Measurements from ENCODE around the genes DAZAP1 and ADAMTSL5.

DNA sequence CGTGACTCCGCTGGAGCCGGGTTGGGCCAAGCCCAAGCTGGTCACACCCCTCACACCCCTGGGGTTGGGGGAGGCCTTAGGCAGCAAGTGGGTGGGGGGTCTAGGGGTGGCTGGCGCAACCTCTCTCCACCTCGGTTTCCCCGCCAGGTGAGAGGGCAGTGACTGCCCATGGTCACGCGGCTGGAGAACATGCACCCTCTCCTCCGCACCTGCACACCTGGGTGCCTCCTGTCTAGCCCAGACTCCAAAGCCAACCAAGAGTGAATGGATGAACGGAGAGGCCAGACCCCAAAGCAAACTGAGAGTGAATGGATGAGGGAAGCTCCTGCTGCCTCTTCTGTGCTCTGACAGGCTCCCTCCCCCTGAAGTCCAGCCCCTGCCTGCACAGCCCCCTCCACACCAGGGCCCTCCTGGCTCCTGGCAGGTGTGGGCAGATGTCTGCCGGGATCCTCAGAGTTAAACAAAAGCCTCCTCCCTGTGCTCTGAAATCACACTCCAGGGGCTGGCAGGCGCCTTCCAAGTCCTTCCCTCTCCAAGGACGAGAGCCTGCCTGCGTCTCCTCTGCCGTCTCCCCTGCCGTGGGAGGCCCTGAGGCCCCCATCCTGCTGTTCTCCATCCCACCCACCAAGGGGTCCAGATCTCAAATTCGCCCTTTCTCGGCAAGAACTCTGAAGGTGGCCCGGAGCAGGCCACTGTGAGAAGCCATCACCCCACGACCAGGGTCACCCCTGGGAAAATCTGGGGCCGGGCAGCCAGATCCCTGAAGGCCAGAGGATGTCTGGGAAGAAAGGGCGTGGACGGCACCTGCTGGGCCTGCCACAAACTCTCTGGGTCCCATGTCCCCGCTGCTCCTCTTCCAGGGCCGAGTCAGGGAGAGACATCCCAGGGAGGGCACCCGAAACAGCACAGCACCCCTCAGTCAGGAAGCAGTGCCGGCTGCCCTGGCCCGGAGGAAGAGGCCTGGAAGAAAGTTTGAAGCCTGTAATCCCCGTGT lies 2.1 kb downstream of the SBNO2 start:
- PRO-cap = no peak
- RAMPAGE, long total RNA = no peak

- PRO-cap = no peak
- RAMPAGE, long total RNA = no peak
Observed at GRCh38 chr19:1172668-1173427, 1.2 kb downstream of the SBNO2 start.

DNA sequence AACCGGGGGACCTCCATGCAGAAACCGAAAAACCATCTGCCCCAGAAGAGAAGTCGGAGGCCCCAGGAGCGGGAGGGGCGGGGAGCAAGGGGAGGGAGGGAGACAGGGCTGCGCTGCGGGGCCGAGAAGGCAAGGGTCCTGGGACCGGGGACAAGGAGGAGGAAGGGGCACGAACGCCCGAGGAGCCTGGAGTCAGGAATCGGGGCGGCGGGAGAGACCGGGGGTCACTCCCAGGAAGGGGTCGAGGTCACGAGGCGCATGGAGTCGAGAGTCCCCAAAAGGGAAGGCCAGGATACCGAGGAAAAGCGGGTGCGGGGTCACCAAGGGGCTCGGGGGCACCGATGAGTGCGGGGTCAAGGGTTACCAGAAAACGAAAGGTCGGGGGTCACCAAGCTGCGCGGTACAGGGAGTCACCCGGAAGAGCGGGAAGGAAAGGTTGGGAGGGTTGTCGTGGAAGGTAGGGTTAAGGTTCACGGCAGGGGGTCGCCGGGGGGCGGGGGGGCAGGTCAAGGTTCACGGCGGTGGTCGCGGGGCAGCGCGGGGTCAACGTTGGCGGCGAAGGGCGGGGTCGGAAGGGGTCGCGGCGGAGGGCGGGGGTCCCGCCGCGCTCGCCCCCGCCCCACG lies 528 bp downstream of the SBNO2 start:
- PRO-cap = no peak
- RAMPAGE, long total RNA = no peak

GRCh38 chr19:1232346-1233214 lies 5.2 kb downstream of the CBARP start:
- PRO-cap = no peak
- RAMPAGE, long total RNA = no peak

DNA sequence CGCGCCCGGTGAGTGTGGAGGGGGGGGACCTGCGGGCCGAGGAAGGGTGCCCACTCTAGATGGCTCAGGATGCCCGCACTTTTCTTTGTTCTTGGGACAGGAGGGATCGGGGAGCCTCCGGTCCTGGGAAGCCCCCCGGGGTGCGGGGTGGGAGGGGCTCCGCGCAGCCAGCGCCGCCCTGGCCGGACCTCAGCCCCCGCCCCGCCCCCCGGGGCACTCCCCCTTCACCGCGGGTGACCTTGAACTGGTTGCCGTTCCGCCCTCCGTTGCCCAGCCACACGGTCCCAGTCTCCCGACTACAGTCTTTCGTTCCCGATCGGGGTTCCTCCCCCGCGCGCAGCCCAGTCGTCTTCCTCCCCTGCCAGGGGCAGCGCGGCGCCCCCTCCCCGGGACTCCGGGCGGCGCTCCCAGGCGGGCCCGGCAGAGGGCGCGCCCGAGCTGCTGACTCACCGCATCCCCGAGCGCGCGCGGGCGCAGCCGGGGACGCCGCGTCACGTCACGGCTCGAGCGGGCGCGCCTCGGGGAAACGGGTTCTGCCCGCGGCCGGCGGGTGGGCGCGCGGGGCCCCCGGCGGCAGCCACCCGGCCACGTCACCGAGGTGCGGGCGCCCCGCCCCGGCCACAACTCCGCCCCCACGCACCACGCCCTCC lies 395 bp downstream of the MIDN start:
- PRO-cap = no peak
- RAMPAGE, long total RNA = no peak

- PRO-cap = no peak
- RAMPAGE, long total RNA = no peak
Observed at GRCh38 chr19:1260137-1260665, 8.9 kb upstream of the CIRBP start.

DNA sequence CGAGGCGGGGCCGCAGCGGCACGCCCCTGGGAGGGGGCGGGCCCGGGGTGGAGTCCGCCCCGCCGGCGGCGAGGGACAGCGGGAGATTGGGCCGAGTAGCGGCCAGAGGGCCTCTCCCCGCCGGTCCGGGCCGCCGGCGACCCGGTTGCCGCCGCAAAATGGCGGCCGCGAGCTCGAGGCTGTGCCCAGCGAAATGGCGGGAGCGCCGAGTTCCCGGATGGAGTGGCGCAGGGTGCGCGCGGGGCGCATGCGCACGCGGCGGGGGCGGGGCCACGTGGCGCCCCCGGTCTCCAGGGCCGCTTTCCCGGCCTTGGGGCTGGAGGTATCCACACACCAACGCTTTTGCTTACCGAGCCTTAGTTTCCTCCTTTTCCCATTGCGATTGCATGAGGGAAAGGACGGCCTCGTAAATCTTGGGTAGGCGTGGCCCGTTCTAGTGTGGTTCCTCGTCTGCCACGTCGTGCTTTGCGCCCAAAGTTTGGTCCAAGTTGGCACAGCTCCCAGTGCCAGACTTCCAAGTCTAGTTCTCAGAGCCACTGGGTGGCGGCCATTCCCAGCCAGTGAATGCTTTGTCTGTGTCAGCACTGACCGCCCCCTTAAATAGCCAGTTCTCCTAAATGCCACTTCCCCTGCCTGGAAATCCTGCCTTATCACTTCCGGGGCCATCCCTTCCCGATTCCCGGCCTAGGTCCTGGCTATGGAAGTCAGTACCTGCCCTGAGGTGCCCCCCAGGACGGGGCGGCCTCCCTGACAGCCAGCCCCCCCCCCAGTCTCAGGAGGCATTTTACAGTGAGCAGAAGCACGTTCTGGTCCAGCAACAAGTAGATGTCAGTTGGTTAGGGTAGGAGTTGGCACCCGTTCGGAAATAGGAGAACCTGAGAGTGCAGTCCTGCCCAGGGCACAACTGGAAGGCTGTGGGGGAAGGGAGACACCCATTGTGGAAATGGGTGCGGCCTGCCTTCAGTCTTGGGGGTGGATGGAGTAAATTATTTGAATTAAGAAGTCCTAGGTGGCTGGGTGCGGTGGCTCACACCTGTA lies 662 bp downstream of the CIRBP start:
- PRO-cap = bidirectional peak, plus-strand start at position 218 of the sequence, minus-strand start at position 195 of the sequence
- RAMPAGE, long total RNA = no peak

DNA sequence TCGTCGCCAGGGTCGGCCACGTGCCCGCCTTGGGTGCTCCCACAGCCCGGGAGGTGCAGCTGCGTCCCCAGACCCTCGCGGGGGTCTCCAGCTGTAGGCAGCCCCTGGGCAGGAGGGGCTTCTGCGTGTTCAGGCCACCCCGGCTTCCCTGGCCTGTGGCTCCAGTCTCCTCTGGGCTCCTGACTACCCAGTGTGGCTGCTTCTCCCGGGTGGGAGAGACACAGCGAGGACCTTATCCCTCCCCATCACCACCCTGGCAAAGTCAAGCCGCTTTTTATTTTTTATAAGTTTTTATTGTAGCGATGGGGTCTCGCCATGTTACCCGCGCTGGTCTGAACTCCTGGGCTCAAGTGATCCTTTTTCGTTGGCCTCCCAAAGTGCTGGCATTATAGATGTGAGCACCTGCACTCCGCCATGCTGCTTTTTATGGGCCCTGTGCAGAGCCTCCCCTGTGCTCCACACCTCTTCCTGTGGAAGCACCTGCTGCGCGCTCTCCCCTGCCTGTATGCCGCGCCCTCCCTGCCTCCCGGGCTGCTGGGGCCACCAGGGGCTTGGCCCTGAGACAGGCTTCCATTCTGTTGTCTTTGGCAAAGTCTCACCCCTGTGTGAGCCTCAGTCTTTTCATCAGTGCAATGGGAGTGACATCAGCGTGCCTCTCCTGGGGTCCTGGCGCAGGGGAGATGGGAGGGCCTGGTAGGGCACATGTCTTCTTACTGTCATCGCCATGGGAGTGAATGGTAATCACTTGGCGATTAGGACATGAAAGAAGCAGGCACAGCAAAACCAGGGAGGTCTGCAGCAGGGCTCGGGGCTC lies 1.2 kb downstream of the FAM174C start:
- PRO-cap = no peak
- RAMPAGE, long total RNA = no peak

DNA sequence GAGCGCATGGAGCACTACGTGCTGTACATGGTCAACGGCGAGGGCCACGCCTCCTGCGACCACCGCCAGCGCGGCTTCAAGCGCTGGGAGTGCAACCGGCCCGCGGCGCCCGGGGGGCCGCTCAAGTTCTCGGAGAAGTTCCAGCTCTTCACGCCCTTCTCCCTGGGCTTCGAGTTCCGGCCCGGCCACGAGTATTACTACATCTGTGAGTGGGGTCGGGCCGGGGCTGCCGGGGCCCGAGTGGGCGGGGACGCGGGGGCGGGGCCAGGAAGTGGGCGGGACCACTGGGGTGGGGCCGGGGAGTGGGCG lies 9.9 kb downstream of the EFNA2 start:
- PRO-cap = no peak
- RAMPAGE, long total RNA = no peak

GRCh38 chr19:1373306-1373903 lies 10.3 kb upstream of the NDUFS7 start:
- PRO-cap = no peak
- RAMPAGE, long total RNA = no peak

GRCh38 chr19:1407367-1408469 lies at the start of gene DAZAP1:
Gene DAZAP1 (plus strand): TSS chr19:1407586.
- PRO-cap = unidirectional peak, plus-strand start at chr19:1407669; unidirectional peak, plus-strand start at chr19:1407774
- RAMPAGE, long total RNA = no peak

- PRO-cap = bidirectional peak, plus-strand start at chr19:1408807, minus-strand start at chr19:1408848
- RAMPAGE, long total RNA = no peak
Observed at GRCh38 chr19:1408470-1409466, 1.4 kb downstream of the DAZAP1 start.

GRCh38 chr19:1417778-1418898 lies 10.8 kb downstream of the DAZAP1 start:
- PRO-cap = no peak
- RAMPAGE, long total RNA = no peak

DNA sequence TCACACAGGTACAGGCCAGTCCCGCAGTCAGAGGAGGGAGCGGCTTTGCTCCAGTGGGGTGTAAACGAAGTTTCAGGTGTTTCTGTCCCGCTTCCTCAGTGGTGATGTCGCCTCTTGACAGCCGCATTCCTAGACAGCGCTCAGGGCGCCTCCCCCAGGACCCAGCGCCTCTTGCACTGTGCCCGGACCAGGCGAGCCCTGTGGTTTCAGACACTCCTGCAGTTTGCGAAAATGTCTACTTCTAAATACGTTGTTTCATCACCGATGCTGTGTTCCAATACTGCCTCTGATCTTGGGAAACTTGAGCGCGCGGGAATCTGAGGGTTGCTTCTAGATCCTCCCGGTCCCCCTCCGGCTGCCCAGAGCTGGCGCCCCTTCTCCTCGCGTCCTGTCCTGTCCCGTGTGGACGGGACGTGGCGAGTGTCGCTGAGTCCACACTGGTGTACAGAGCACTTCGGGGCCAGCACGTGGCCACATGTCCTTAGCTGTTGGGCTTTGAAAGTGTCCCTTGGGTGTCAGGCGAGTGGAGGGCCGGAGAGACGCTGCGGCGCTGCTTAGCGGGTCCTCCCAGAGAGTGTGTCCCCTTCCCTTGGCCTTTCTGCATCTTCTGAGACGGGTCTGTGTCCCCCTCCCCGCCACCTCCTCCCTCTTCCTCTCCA lies 14.6 kb upstream of the RPS15 start:
- PRO-cap = no peak
- RAMPAGE, long total RNA = no peak

GRCh38 chr19:1448957-1449422 lies 931 bp upstream of the APC2 start:
- PRO-cap = no peak
- RAMPAGE, long total RNA = no peak

DNA sequence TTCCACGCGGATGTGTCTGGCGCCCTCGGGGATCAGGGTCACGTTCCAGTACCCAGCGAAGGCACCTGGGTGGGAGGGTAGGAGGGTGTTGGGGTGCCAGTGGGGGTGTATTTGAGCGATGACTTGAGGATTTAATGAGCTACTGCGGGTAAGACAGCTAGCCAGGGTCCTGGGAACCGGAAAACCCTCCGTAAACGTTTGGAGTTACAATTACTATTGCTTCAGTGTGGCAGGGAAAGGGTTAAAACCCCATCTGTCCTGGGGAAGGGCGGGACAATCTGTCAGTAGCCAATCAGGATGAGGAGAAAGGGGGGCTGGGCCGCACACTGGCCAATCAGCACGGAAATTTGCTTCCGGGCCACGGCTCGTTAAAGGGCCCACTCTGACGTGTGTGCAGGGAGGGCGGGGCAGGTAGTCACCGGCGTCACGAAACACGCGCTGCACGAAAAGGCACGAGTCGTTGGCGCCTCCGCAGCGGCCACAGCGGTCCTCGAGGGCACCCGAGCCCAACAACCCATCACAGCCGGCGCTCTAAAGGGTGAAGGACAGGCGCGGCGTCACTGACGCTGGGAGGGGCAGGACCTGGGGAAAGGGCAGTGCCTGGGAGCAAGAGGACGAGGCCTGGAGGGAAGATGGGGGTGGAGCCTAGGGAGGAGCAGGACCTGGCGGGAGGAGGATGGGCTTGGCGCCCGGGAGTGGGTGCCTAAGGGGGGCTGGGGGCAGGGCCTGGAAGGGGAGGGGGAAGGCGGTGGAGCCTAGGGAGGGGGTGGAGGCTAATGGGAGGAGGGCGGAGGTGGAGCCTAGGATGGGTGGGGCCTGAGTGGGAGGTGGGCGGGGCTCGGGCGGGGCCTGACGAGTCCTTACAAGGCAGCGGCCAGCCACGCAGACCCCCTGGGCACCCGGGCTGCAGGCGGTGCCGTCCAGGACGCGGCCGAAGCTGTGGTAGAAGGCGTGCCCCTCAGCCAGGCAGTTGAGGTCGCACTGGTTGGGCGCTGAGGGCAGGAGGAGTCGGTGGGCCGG lies 4.9 kb downstream of the ADAMTSL5 start:
- PRO-cap = no peak
- RAMPAGE, long total RNA = no peak

DNA sequence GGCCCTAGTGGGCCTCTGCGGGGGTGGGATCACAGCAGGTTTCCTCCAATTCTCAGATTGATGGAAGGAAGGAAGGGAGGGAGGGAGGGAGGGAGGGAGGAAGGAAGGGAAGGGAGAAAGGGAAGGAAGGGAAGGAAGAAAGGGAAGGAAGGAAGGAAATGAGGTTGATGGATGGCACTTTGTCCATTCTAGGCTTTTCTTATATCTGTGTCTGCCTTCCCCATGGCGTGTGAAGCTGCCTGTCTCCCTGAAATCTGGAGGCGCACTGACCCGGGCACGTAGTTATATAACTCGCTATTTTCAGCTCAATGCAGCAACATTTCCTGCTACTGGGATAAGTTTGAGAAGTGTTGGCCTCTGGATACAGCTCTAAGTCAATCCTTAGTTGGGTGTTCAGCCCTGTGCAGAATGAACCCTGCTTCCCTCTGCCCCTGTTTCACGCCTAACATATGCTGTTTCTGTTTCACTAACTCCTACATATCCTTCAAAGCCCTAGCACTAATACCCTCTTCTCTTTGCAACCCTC lies 3.2 kb downstream of the ADAMTSL5 start:
- PRO-cap = no peak
- RAMPAGE, long total RNA = no peak

DNA sequence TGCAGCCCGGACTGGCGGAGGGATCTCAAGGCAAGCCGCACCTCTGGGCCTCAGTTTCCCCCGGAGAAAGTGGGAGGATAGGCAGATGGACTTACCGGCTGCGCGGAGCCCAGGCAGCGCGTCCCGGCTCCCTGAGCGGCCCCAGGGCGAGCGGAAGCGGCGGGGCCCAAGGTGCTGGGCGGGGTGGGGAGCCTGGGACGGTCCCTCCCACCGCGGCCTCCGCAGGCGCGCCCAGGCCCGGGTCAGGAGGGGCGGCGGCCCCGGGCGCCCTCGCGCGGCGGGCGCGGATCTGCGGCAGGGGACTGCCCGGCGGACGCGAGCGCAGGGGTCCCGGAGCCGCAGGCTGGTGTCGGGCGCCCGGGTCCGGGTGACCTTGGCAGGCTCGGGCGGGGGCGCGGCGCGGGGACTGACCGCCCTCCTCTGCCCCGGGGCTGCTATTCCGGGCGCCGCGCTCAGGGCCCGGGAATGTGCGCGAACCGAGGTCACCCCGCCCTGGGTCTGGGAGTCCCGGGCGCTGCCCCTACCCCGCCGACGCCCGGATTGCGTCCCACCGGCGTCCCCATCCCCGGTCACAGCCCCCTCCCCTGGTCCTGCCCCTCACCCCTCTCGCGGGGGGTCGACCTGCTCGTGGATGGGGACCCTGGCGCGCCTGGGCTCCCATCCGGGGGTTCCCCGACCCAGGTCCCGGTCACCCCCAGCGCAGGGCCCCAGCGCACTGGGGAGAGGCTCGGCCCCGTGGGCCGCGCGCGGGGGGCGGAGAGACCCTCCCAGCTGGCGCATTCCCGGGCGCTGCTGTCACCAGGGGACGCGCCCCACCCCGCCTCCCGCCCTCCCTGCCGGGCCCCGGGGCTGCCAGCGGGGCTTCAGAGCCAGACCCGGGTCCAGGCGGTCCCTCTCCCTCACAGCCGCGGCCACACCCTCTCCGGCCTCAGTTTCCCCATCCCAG lies at the start of gene ADAMTSL5:
Gene ADAMTSL5, minus strand, starts transcription at position 152 of the 946 bp plus-strand sequence.
- PRO-cap = no peak
- RAMPAGE, long total RNA = no peak

GRCh38 chr19:1590477-1591303 lies 2.0 kb downstream of the MBD3 start:
- PRO-cap = no peak
- RAMPAGE, long total RNA = no peak

DNA sequence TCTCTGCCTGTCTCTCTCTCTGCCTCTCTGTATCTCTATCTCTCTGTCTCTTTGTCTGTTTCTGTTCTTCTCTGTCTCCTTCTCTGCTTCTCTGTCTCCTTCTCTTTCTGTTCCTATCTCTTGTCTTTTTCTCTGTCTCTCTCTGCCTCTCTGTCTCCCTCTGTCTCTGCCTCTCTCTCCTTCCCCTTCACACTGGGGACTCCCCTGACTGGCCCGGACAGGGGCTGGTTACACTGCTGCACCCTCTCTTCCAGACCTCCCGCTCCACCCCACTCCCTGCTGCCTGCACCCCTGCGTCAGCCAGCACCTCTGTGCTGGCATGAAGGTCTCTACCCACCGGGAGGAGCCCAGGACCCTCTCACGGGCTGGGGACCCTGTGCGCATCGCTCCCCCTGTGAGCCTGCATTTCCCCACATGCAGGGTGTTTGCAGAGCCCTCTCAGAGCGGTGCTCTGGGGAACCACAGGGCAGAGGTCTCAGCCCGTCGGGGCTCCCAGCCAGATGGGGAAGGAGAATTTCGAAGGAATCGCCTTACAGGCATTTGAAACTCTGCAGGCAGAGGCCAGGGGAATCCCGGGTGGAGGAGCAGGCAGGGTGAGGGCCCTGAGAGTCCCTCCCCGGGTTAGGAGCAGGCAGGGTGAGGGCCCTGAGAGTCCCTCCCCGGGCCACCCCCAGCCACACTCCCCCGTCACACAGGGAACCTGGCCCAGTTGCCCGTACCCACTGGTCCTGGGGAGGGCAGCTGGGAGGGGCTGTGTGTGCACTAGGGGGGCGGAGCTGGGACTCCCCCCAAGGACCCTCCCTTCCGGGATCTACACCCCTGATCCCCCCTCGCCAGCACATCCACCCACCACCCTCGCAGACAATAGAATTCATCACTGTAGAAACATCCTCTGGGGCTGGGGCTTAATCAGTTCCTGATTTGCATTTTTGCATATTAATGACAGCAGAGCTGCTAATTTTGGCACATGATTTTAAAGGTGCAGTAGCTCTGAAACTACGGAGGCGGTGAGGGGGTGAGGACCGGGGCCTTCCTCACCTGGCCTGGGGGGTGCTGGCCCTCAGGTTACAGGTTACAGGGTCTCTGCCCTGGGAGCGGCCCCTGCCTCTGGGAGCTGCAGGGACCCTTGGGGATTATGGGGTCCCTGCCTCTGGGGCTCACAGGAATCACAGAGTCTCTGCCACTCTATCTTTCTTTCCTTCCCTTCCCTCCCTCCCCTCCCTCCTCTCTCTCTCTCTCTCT lies 16.3 kb upstream of the TCF3 start:
- PRO-cap = bidirectional peak, plus-strand start at position 984 of the sequence, minus-strand start at position 879 of the sequence
- RAMPAGE, long total RNA = no peak

Data from Karpas-422 (cell line).